SJSA1 (cell line): ENCODE data around the genes CTNND1, OR6Q1, CNTF, DTX4, OOSP3 and MS4A3.

- RAMPAGE, long total RNA = no peak
Measured at GRCh38 chr11:57639520-57640177, 10.1 kb downstream of the YPEL4 start.

DNA sequence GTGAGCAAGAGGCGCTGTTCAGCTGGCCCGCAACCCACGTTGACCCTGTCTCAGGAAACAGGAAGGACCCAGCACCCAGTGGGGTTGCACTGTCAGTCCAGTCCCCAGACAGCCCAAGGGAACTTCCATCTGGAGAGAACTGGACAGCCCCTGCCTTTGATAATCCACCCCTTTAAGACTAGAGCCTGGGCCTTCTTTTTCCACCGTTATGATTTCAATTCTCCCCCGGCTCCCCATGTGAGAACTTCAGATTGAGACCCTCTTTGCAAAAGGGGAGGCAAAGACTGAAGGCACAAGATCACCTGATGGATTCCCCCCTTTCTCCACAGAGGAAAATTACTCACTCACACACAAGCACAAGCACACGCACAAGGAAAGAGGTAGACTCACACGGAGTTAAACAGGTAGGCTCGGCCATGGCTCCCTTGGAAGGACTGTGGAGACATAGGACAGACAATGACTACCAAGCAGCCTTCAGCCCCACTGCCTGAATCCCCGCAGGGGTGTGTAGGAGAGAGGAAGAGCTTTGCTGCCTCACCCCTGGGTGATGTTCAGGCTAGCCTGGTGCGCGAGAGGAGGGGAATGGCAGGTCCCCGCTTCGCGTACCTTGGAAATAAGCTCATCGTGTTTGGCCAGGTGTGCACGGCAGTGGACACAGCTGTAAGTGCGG is 3.2 kb downstream of the YPEL4 start:
- RAMPAGE, long total RNA = no peak

- RAMPAGE, long total RNA = no peak
Measured at GRCh38 chr11:57704241-57705349, 7.4 kb downstream of the MED19 start.

- RAMPAGE, long total RNA = no peak
Measured at GRCh38 chr11:57761163-57762491, at the start of gene CTNND1. Gene CTNND1, plus strand, starts transcription at chr11:57761802.

DNA sequence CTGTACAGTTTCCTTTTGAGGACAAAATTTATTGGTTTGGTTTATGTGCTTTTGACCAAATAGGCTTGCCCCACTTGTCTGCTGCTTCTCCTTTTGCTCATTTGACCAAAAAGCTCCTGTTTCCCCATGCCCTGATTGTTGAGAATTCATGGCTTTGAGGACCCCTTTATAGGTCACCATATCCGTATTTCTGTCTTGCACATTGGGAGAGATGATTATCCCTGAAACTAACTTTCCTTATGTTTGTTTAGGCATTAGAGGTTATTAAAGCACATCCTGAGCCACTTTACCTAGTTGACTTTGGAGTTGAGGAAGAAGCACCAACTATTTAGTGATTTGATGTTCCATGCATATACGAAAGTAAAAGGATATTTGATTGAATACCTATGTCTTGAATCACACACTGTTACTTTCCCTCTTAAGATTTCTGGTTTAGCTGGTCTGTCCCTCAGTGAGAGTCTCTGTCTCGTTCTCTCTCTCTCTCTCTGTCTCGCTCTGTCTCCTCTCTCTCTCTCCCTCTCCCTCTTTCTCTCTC is 10.8 kb downstream of the CTNND1 start:
- RAMPAGE, long total RNA = no peak

- RAMPAGE, long total RNA = no peak
Measured at GRCh38 chr11:58030720-58031223, at the start of gene OR6Q1. Gene OR6Q1, plus strand, starts transcription at chr11:58030953.

DNA sequence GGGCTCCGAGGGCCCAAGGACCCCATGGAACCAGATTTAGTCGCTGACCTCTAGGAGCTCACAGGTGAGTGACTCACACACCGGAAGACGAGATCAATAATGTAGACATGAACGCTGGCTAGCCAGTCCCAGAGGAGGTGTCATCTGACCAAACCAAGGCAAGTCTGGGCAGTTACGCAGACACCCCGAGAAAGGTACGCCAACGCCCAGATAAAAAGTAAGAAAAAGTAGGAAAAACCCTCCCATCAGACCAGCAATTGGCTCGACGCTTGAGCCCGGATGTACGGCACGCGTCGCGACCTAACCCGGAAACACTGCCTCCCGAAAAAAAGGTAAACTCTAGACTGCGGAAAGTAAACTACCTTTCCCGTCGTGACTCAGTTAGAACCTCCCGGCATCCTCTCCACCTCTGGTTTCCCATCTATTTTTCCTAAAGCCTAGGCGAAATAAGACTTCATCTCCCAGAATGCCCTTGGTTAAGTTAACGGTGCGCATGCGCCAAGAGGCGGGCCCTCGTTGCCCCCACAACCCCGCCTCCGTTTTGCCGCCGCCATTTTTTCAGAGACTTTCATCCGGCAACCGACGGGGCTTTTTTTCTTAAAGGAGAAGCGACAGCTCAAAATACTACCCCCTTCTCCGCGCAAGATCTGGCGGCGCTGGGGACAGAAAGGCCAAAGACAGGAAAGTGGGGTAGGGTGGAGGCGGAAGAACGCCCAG is 767 bp upstream of the ZFP91 start:
- RAMPAGE, long total RNA = no peak

- RAMPAGE, long total RNA = no peak
Measured at GRCh38 chr11:58622538-58622884, at the start of gene CNTF. Gene CNTF, plus strand, starts transcription at chr11:58622665.

GRCh38 chr11:58729943-58730296 is 1.8 kb downstream of the GLYAT start:
- RAMPAGE, long total RNA = no peak

DNA sequence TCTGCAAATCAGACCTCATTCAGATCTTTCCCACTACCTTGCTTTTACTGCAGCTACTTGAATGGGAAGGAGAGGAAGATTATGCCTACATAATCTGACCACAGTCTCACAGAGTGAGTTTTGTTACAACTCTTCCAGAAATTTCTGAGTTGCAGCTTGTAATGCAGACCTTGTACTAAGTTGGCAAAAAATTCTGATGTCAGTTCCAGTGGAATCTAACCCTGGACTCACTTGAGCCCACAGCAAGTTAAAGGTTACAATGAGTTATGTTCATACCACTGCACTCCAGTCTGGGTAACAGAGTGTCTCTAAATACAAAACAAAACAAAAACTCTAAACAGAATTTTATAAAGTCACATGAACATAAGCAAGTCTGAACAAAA is 1.3 kb downstream of the GLYAT start:
- RAMPAGE, long total RNA = no peak

DNA sequence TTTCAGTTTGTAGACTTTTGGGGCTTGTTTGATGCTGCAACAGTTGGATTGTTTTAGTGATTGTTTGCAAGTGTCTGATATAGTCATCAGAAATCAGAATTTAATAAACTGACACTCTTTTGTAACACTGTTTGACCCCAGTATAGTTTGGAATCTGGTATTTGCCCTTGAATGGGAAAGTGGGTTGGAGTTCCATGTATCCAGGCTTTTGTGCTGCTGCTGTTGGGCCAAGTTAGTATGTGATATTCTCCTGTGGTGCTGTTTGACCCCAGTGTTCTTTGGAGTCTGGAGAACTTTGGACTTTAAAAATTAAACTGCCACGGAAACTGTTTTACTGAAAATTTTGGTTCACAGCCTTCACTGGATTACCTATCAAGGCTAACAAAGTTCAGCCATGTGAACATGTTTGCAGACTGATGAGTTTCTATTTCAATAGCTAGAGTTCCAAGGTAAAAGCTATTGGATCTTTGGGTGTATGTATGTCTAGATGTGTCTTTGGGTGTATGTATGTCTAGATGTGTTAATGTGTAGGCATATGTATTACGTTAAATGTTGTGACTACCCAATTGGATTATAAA is 754 bp downstream of the GLYATL1 start:
- RAMPAGE, long total RNA = no peak

DNA sequence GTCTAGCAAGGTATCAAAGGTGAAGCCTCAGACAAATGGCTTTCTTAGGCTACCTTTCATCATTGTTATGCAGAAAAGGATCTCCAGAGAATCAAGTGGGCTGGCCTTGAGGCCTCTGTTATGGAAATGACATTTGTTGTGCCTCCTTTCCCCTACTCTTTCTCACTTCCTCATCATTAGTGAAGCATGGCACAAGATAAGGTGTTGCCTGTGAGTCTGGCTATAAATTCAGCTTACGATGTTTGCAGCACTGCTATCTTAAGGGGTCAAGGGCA is 9.1 kb downstream of the GLYATL1B start:
- RAMPAGE, long total RNA = no peak

DNA sequence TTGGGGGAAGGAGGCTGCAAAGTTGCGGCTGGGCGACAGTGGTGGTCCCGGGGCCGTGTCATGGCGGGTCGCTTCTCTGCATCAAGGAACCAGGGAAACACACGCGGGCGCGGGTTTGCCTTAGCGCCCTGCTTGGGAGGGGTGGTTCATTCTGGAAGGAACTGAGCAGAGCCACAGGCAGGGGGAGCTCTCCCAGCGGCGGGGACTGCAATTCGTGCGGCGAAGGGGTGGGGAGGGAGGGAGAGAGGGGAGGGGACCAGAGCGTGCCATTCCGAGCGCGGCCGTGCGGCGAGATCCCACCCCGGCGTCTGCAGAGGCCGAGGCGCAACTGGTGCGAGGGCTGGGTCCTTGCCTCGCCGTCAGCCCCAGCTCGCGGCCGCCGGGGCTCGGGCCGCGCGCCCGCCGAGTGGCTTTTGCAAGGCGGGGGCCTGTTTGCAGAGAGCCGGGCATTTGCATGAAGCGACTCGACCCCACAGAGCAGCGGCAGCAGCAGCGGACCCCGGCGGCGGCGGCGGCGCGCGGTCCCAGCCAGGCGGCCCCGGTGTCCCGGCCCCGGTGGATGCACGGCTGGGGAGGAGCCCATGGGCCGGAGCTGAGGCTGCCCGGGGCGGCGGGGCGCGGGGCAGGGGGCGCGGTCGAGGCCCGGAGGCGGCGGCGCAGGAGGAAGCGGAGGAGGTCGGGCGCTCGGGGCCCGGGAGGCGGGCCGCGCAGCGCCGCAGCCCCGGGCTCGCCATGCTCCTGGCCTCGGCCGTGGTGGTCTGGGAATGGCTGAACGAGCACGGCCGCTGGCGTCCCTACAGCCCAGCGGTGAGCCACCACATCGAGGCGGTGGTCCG is at the start of gene DTX4:
Gene DTX4, plus strand, starts transcription at position 269 of the 836 bp plus-strand sequence.
- RAMPAGE, long total RNA = no peak

- RAMPAGE, long total RNA = no peak
Measured at GRCh38 chr11:59175638-59176054, 3.7 kb downstream of the DTX4 start.

DNA sequence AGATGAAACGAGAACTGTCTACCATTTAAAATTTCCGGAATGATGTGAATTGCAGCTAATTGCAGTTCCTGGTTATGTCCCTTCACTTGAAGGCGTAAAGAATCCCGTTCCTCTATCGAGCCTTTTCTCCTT is 40.0 kb downstream of the OR4D9 start:
- RAMPAGE, long total RNA = no peak

DNA sequence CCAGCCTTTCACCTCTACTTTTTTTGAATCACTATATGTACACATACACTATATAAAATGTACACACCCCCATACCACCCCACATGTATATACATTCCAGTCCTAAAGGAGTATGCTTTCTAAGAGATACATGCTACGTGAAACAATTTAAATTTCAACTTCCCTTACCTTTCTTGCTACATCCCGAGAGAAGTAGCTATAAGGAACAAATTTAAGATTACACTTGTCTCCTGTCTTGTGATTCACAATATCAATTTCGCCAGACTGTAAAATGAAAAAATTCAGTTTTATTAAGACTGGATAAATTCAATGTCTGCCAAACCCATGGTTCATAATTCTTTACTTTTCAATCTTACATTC is 35.6 kb downstream of the OSBP start:
- RAMPAGE, long total RNA = no peak

DNA sequence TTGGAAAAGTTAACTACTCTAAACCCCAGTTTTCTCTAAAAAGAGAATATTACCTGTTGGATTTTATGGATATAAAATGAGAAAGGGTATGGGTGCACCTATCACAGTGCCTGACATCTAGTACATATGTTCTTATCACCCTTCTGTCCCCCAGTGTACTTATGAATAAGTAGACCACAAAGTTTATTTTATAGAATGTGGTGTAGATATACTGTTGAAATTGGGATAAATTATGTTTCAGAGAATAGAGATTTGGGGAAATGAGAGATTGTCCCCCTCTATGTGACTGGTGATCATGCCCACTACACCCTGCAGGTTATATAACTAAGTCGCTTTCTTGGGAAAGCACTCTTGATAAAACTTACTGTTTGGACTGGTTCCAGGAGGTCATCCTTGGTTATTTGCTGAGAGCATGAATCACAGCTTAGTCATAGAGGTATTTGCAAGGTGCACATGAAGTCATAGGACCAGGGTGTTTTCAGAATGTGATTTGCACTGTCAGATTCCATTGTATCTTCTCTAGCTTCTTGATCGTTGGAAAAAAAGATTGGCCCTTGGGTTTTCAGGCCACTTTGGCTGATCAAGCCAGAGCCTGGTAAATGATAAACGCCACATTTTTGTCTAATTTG is 21.2 kb downstream of the STX3 start:
- RAMPAGE, long total RNA = no peak

- RAMPAGE, long total RNA = no peak
Measured at GRCh38 chr11:59790062-59790749, 20.4 kb downstream of the MRPL16 start.

DNA sequence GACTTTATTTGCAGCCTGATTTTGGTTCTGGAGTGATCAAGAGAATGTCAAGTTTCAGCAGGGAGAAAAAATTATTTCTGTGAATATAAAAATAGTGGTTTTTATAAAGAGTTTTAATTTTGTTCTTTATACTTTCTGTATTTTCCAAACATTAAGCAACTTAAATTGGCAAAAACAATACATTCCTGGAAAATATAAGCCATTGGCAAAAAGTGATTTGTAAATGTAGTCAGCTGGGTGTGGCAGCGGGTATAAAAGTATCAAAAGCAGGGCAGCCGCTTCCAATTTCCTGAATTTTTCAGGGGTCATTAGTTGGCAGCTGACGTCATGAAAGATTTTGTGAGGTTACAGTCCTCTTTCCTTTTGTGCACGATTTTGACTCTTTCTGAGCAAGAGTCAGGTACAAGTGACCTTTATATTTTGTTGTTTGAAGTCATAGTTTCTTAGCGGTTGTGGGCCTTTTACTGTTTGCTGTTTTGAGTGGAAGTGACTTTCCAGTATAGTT is at the start of gene OOSP3:
Gene OOSP3, plus strand, starts transcription at position 301 of the 505 bp plus-strand sequence.
- RAMPAGE, long total RNA = no peak

- RAMPAGE, long total RNA = no peak
Measured at GRCh38 chr11:60056547-60056975, at the start of gene MS4A3. Gene MS4A3, plus strand, starts transcription at chr11:60056665.